Mesenteric fat pad (tissue), 1 donor: ENCODE results near the genes TAF1C and USP10.

GRCh38 chr16:83965405-83966243 lies 2.4 kb upstream of the NECAB2 start:
- PRO-cap, result no peak

DNA sequence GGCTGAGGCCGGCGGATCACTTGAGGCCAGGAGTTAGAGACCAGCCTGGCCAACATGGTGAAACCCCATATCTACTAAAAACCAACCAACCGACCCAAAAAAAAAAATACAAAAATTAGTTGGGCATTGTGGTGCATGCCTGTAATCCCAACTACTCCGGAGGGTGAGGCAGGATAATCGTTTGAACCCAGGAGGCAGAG lies 12.0 kb downstream of the MBTPS1 start:
- PRO-cap, result no peak

- PRO-cap, result no peak
Measured at GRCh38 chr16:84175669-84176498, 11.0 kb downstream of the TAF1C start.

DNA sequence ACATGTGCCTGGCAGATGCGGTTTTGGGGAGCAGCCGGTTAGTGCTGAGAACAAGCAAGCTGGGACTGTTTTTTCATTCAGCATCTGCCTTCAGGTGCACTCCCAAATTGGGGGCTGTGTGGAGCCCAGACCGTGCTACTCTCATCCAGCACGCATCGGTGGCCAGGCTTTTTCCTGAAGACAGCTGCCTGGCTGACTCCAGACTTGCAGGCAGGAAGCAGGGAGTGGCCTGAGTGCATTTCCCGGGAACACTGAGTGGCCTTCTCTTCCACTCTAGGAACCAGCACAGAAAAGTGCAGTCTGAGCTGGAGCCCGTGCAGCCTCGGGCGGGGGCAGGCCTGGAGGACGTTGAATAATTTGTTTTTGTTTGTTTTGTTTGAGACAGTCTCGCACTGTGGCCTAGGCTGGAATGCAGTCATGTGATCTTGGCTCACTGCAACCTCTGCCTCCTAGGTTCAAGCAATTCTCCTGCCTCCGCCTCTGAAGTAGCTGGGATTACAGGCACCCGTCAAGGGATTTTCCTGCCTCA lies 9.9 kb downstream of the TAF1C start:
- PRO-cap, result no peak

- PRO-cap, result no peak
Measured at GRCh38 chr16:84177583-84177914, 9.3 kb downstream of the TAF1C start.

DNA sequence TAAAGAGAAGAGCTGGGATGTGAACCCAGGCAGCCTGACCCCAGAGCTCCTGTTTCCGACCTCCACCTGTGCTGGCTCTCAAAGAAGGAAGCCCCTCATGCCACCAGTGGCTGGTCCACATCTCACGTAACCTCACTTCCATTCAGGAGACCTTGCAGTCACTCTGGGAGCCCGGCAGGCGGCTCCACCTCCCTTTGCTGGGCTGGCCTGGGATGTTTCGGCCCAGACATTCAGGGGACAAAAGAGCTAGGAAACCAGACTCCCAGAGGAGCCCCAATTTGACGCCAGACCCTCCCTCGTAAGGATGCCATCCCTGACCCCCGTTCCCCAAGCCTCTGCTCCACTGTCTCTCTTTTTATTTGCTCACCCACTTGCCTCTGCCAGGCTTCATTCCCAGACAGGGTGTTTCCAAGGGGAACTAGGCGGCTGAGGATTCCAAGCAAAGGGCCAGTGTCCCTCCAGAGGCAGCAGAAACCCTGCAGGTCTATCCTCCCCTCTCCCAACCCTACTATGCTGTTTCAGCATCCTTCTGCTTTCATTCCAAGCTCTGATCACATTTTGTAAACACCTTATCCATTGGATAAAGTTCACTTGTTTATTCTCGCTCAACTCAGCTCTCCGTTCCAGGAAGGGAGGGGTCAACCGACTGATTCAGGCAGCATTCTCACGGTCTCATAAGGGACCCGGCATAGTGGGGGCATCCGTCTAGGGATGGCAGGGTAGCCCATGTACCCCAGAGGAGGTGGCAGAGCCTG lies 2.7 kb downstream of the TAF1C start:
- PRO-cap, result no peak

DNA sequence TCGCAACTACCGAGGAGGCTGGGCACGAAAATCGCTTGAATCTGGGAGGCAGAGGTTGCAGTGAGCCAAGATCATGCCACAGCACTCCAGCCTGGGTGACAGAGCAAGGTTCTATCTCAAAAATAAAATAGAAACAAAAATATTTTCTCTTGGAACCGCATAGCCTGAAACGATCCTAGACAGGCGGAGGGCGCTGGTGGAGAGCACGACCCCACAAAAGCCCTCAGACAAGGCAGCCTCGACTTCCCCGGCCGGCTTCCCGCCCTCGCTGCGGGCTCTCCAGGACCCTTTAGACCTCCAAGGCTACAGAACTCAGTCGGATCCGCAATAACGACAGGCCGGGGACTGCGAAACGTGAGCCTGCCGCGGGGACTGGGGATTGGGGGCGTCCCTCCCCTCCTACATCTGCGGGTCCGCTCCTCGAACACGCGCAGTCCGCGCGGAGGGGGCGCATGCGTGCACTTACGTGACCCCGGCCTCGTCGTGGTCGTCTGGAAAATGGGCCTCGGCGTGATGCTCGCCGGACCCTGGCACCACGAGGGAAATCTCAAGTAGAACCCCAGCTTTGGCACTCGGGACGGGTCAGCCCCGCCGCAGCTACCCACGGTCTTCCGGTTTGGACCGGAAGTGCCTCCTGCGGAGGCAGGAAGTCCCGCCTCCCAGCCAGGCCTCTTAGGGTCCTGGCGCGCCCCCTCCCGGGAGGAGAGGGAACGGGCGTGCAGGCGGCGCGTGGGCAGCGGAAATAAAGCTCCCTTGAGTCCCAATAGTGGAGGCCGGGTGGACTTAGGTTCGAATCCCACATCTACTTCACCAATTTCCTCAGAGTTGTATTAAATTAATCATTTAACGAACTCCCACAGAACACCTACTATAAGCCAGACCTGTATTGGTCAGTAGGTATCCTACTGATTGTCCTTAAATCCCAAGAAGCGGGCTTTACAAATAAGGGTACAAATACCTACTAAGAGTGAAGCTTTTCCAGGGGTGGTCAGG lies at the start of gene TAF1C:
TAF1C (minus strand) TSS at position 623 of the 993 bp plus-strand sequence.
- PRO-cap, result unidirectional peak, minus-strand start at position 599 of the sequence

DNA sequence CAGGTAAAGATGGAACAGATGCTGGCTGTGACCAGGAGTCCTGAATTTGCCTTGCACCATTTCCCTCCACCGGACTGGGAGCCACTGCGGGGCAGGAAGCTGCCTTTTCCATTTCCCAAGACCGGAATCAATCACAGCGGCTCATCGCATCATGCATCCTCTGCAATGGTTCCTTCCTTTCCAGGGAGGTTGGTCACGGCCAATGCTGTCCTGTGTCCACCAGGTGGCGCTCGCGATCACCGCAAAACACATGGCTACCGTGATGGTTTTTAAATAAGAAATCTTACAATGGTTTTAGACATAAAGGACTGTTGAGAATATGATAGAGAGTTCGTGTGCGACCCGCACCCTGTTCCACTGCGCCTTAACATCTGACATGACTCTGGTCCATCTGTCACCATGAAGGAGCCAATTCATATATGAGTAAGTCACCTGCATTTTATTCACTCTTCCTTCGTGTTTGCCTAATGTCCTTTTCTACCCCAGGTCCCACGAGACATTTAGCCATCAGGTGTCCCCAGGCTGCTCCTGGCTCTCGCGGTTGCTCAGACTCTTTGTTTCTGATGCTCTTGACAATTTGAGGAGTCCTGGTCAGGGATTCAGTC lies 6.9 kb upstream of the MEAK7 start:
- PRO-cap, result no peak

GRCh38 chr16:84524325-84524690 lies 19.8 kb upstream of the MEAK7 start:
- PRO-cap, result no peak

DNA sequence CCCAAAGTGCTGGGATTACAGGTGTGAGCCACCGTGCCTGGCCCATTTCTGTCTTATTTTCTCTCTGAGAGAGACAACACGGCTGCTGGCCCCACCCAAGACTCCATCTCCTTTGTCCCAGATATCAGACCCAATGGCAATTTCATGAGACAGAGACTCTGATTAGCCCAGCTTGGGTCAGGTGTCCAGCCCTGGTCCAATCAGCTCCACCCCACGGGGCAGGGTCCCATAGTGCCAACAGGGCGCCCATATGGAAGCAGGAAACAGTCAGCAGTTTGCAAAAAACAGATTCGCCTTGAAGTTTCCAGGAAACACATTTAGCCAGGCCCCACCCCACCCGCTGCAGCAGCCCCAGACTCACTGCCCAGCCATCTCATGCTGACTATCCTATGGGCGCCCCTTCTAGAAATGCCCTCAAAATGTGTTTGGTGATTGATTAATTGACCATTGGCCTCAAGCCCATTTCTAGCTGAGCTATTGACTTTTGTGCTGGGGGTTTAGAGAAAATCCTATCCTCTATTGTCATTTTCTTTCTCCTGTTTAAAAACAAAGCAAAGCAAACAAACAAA lies 32.7 kb upstream of the MEAK7 start:
- PRO-cap, result no peak

DNA sequence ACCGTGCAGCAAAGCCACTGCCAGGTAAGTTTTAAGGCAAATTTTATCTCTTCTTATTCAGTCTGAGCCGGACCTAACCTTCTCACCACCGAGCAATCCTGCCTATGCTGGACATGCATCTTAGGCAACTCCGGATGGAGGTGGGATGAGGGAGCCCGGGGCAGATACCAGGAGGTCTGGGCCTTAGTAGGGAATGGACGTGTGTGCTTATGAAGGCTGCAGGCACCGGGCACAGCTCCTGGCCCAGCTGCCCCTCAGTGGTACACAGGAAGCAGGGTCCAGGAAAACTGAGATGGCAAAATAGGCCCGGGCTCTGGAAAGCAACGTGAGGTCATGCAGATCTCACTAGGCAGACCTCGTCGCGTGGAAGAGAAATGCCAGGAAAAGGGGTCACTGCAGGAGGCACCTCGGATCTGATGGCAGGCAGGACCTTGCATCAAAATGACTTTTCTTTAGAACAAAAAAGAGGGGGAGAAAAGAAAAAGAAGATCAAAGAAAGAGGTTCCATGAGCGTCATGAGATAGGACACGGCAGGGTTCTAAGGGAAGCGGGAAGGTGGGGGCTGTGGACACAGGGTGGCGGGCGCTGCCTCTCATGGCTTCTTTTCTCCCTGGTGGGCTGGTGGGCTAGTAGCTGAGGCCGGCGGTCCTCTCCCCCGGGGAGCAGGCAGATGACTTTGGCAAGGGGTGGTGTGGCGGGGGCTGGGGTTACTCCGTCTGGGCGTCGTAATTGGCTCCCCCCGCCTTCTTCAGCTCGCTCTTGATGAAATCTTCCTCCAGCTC lies 51.5 kb downstream of the COTL1 start:
- PRO-cap, result no peak

DNA sequence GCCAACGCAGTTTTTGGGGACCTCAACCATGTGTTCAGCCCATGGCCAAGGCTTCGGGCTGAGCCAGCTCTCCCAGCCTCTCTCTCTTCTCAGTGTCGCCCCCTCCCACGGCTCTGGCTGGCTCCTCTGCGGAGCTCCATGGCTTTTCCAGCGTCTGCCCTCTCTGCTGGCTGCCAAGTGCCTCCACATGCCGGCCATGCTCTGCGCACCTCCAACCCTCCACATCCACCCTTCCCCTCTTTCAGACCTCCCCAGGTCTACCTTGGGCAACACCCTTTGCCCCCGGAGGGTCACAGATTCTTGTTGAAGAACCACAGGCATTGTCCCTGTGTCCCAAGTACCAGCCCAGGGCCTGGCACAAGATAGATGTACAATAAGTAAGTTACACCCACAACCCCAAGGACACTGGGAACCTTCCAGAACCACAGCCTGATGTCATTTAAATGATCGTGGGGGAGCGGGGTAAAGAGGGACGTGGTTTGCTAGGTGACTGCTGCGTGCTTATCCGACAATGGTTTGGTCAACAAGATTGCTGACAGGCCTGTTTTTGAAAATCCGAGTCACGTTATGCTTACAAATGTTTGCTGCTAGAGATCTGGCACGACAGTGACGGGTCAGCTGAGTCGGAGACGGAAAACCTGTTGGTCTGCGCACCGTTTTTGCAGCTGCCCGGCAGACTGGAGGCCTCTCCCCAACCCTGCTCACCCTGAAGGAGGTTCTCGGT lies 23.0 kb downstream of the COTL1 start:
- PRO-cap, result no peak

- PRO-cap, result no peak
Measured at GRCh38 chr16:84598320-84599099, 19.4 kb downstream of the COTL1 start.

- PRO-cap, result bidirectional peak, plus-strand start at chr16:84700008, minus-strand start at chr16:84699796
Measured at GRCh38 chr16:84699237-84700118, at the start of gene USP10. TSS of gene USP10 (plus strand) at chr16:84700000.

GRCh38 chr16:84776115-84776318 lies 43.8 kb upstream of the CRISPLD2 start:
- PRO-cap, result no peak

DNA sequence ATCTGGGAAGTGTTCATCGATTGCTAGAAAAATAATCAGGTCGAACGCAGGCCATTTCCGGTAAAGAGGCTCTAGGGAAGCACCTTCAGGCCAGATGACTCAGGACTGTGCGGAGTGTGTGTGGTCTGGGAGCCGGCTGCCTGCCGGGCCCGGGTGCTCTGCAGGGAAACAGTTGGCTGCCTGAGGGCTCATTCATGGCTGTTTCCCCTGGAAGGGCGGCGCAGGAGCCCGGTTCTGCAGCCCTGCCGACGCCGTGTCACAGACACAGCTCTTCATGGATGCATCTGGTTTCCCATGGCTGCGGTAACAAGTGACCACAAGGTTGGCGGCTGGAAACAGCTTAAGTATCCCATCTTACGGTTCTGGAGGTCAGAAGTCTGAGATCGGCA lies 13.2 kb upstream of the CRISPLD2 start:
- PRO-cap, result no peak

DNA sequence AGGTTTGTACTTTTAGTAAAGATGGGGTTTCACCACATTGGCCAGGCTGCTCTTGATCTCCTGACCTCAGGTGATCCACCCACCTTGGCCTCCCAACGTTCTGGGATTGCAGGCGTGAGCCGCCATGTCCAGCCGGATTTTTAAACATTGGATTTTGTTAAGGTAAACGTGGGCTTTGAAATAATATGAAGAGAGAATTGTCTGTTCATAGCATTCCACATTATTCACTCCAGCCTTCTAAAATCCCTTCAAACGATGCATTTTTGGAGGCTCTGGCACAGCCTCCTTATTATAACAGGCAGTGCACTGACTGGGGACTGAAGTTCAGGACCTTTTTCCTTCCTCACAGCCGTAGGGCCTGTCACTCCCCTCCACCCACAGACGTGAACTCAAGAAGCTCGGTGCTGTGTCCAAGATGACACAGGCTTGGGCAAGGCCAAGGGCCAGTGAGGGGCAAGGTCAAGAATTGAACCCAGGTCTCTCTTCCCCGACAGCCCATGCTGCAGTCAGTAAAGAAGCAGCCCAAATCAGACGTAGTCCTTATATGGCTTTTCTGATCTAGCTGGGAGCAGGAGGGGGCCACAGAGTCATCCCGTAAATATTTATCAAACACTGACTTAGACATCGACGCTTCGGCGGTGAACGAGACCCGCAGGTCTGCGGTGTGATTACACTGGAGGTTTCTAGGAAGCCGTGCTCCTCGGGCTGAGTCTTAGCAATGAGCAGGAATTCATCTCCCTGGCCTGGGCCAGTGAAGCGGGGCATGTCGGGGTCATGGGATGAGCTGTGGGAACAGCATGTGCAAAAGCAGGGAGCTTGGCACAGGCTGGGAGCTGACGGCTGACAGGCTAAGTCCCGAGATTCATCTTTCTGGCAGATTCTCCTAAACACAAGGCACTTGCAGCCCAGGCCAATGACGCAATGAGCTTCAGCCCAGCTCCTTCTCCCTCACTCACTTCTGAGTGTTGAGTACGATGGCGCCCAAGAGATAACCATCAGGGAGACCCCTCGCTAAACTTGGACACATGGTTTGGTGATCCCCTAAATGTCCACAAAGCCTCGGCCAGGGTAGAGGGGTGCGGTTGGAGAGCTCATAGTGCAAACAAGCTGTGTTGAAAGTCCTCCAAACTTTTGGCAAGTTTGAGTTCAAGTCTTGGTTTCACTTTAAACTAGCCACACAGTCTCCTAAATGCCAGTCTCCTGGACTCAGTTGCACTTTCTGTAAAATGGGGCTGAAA lies 12.5 kb downstream of the CRISPLD2 start:
- PRO-cap, result no peak

DNA sequence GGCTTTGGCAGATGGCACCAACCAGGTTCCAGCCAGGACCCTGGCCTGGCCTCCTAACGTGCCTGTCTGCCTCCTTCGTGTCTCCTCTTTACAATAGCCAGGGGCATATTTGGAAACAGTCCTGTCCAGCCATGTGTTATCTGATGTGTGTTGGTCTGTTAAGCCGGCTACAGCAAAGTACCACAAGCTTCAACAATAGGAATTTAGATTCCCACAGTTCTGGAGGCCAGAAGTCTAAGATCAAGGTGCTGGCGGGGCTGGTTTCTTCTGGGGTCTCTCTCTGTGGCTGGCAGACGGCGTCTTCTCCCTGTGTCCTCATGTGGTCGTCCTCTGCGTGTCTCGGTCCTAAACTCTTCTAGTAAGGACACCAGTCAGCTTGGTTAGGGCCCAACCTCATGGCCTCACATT lies 14.7 kb downstream of the CRISPLD2 start:
- PRO-cap, result no peak

DNA sequence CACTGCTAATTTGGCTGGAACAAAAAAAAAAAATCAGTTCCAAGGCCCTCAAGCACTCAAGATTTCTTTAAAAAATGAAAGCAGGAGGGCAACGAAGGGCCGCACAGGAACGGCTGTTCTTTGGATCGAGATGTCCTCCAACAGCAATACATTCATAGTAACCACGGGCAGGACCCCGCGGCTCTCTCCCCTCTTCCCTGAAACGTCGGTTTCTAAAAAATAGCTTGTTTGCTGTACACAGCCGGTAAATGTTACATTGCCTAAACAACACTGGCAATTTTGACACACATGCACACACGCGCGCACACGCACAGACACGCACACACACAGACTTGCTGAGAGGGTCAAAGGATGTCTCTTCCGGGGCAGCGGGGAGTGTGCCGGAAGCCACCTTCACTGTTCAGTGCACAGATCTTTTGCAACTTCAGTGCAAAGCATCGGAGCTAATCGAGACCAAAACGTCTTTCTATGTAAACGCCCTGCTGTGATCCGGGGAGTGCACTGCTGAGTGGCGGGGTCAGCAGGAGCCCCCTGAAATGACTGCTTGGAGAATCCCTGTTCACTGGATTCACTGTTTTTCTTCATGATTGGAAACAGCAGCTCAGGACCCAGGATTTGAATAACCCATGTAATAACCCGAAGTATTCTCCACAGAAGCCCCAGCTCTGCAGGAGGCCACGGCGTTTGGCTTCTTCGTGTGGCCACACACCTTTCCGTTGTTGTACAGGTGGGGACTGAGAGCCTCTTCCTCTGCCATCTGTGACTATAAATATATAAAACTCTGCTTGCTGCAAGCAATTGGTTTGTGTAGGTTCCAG lies 35.7 kb downstream of the ZDHHC7 start:
- PRO-cap, result no peak

DNA sequence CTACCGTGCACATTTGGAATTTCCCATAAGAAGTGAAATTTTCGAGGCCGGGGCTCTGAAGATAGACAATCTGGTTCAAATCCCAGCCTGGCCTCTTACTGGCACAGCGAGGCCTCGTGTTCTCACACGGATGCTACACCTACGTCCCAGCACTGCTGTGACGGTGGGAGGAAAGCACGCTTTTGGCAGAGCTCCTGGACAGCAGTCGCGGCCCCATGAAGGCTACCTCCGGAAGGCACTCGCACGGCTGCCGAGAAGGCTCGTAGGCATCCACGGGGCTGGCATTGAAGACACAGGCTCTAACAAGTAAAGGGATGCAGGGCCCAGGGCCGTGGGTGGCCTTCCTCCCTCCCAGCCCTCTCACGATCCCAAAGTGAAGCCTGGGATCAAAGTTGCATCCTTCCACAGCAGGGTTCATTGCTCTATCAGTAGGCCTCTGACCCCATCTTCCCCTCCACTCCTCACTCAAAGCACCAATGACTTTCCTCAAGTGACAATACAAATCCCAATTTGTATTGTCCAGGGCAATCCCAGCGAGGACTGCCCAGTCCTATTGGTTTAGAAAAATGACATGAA lies 25.0 kb downstream of the ZDHHC7 start:
- PRO-cap, result no peak